Measurements from ENCODE around the genes C7orf25 and POLD2.

CAGE:
- cytosol, long polyA minus RNA = no peak
- cytosol, long polyA plus RNA = no peak
- long polyA plus RNA = no peak
- nucleus, long polyA minus RNA = no peak
- nucleus, long polyA plus RNA = no peak
These were observed 553.4 kb downstream of the INHBA start for GRCh38 chr7:41149385-41149937.

CAGE:
- cytosol, long polyA minus RNA = no peak
- cytosol, long polyA plus RNA = no peak
- long polyA plus RNA = no peak
- nucleus, long polyA minus RNA = no peak
- nucleus, long polyA plus RNA = no peak
These were observed 236.3 kb downstream of the INHBA start for GRCh38 chr7:41466542-41467109.

DNA sequence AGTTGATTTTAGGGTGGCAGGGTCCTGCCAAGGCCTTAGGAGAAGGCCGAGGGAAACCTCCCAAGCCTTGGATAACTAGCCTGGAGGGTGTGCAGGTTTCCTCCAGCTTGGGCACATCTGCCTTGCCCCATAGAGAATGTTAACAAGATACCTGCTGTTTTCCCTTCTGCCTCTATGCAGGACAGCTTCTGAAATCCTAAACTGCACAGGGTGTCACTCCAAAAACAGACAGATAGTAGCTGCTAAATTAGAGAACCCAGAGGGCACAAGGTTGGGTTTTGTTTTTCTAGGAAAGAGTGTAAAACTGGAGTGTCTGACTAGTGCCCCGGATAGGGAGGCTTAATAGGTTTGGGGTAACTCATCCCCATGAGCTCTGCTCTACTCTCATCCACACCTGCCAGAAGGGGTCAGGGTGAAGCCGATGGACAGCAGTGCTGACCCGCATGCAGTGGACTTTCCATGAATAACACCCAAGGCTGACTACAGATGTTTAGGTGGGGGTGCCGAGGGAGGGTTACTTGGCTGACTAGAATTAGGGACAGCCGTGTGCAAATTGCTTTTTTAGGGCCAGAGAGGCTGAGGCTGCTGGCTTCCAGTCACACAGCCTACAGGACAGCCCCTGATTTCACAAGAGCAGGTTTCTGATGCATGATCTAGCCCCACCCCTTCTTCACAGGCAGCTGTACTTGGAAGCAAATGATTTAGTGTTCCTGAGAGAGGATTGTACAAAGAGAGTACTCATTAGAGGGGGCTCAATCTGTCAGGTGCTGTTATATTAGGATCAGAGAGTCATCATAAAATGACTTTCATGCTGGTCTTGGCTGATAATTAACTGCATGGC is 9.8 kb downstream of the INHBA start:
CAGE:
- cytosol, long polyA minus RNA = no peak
- cytosol, long polyA plus RNA = no peak
- long polyA plus RNA = no peak
- nucleus, long polyA minus RNA = start-site peak on the plus strand centred at position 572 of the sequence, 700 bp wide, 32 reads
- nucleus, long polyA plus RNA = no peak

DNA sequence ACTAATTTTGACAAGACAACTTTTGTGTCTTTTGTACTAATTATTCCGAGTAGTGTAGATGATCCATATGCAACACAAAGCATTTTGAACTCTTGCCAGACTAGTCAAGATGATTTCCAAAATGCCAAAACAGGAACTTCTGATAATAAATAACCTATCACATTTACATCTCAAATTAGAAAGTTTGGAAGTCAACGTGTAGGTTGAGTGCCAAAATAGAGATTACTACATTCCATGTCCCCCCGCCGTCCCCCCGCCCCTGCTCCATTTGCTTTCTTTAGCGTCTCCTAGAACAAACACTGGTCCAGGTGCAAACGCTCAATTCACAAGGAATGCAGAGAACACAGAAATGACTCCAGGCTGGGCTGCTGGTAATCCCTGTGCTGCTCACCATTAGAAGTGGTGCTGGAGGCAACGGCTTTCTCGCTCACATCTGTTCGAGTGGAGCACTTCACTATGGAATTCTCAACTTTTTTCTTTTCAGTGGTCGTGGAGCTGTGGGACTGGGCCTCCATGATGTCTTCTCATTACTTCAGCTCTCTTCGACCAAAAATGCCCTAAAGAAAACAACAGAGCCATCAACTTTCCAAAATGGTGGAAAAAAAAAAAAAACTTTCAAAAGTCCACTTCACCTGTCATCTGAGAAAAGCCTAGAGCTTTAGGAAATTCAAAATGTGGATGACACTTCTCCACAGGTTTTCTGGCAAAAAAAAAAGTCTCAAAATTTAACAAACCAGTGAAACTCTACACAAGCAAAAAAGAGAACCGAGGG is 14.1 kb downstream of the GLI3 start:
CAGE:
- cytosol, long polyA minus RNA = no peak
- cytosol, long polyA plus RNA = no peak
- long polyA plus RNA = no peak
- nucleus, long polyA minus RNA = no peak
- nucleus, long polyA plus RNA = no peak

DNA sequence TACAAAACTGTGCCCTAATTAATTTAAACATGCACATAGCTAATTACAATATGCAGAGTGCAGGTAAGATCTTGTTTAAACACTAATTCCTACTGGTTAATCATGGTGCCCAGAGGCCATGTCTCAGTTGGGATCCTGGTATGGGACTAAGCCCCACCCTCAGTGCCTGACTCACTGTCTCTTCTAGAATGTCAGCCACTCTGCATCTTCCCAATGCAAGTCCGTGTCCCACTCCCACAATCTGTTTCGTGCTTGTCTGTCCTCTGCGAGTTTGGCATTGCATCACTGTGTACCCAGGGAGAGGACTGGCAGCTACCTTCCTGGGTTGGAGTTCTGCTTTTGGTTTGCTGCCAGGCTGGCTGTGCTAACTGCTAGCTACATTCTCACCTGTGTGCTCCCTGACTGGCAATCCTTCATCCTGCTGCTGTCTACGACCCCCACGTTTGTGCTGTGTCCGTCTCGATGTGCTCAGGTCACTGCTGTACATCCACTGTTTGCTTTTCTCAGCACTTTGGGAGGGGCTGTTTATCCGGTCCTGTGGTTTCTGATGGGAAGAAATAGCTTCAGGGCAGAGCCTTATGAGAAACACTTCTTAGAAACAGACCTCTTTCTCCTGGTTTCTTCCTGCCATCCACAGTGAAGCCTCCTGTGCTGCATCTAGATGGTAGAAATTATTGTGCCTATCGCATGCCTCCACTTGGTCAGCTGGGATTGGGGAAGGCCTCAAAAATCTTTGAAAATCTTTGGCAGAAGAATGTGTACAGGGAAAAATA is 56.1 kb upstream of the GLI3 start:
CAGE:
- cytosol, long polyA minus RNA = no peak
- cytosol, long polyA plus RNA = no peak
- long polyA plus RNA = no peak
- nucleus, long polyA minus RNA = no peak
- nucleus, long polyA plus RNA = no peak

DNA sequence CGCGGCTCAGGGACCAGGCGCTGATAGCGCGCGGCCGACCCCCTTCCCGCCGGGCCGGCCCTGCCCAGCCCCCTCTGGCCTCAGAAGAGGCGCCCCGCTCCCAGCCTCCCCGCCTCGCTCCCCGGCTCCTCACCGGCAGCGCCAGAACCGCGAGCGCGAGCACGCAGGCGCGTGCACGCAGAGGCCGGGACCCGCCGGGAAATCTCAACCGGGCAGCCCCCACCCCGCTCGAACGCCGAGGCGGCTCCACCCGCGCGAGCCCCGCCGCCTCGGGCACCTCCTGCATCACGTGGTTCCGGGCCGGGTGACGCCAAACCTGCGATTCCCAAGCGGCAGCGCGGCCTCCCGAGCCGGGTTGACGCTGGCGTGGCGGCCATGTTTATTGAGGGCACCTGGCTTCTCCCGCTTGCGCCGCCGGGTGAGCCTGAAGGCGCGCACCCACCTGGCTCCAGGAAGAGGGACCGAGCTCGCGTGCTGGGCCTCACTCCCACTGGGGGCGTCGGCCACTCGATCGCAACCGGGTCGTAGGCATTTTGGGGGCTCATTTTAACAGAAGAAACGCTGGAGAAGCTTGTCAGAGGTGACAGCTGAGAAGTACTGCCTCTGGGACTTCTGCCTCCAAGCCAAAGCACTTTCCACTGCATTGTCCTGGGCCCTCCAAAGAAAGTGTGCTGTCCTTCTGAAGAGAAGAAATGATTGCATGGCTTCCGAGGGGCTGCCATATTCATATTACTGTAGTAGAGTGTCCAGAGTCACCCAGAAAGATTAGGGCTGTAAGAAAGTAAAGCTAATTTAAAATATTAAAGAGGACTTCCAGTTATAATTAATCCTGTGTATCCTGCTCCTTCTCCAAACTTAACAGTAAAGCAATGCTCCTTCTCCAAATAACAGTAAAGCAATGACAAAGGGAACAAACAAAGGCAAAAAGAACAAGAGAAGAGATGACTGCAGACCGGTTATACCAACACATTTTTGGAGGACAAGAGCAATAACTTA is at the start of gene C7orf25:
Gene C7orf25 (minus strand): TSS at position 289 of the 996 bp plus-strand sequence.
CAGE:
- cytosol, long polyA minus RNA = start-site peak on the minus strand centred at position 180 of the sequence, 92 bp wide, 10 reads
- cytosol, long polyA plus RNA = start-site peak on the minus strand centred at position 196 of the sequence, 106 bp wide, 60 and 59 reads in 2 replicates
- long polyA plus RNA = no peak
- nucleus, long polyA minus RNA = start-site peak on the minus strand centred at position 265 of the sequence, 123 bp wide, 15 reads
- nucleus, long polyA plus RNA = no peak

DNA sequence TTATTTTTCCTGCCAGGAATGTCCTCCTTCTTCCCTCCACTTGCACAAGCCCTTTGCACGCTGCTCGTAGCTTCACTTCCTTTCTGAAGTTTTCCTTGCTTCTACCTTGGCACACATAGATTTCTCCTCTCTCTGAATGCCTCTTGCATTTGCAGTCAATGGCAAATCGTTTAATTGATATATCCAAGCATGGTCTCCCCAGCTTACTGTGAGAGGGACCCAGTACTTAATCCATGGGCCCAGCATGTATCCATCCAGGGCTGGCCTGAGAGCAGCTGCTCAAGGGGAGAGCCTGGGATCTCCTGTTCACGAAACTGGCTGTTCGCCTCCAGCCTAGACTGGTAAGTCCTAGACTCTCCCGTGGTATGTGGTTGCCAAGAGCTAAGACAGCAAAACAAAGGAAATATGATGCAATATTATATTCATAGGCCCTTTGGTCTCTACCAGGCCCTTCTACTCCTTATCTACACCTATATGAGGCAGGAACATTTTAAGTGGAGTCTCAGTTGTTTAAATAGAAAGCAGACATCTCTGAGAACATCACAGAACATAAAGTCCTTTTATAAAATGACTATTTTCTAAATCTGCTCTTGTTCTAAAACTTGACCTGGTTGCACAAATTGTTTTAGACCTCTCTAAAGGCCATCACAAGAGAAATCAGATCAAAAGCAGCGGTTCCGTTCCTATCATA is 28.9 kb upstream of the STK17A start:
CAGE:
- cytosol, long polyA minus RNA = no peak
- cytosol, long polyA plus RNA = no peak
- long polyA plus RNA = no peak
- nucleus, long polyA minus RNA = no peak
- nucleus, long polyA plus RNA = no peak

DNA sequence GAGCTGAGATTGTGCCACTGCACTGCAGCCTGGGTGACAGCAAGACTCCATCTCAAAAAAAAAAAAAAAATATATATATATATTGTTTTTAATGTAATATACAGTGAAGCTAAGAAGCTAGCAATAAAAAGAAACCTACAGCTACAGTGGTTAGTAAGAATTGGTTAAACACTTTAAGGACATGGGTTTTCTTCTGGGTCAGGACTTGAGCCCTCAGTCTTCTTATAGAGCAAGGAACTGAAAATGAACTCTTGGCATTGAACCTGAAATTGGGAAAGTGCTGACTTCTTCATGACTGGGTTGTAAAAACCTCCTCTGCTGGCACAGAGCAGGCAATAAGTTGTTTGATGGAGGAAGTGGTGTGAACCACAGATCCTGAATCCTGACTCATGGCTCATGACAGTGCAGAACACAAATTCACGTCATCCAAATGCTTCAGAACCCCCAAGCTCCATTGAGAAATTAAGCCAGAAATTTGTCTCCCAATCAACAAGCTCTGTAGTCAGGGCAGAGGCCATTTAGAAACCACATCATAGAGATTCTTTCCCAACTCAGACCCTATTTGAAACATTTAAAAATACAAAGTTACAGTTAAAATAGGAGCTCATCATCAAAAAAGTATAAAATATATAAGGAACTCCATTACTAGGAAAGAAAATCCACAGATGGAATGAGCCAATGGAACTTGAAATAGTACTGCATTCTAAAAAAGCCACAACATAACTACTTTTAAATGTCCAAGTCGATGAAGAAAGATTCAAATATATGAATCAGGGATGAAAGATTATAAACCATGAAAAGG is 10.4 kb upstream of the STK17A start:
CAGE:
- cytosol, long polyA minus RNA = no peak
- cytosol, long polyA plus RNA = no peak
- long polyA plus RNA = no peak
- nucleus, long polyA minus RNA = no peak
- nucleus, long polyA plus RNA = no peak

CAGE:
- cytosol, long polyA minus RNA = no peak
- cytosol, long polyA plus RNA = no peak
- long polyA plus RNA = no peak
- nucleus, long polyA minus RNA = no peak
- nucleus, long polyA plus RNA = no peak
These were observed 35.9 kb downstream of the STK17A start for GRCh38 chr7:43618677-43619363.

GRCh38 chr7:43703512-43704460 is 25.5 kb downstream of the COA1 start:
CAGE:
- cytosol, long polyA minus RNA = no peak
- cytosol, long polyA plus RNA = no peak
- long polyA plus RNA = no peak
- nucleus, long polyA minus RNA = no peak
- nucleus, long polyA plus RNA = no peak

GRCh38 chr7:43764755-43765458 is 6.4 kb downstream of the BLVRA start:
CAGE:
- cytosol, long polyA minus RNA = no peak
- cytosol, long polyA plus RNA = no peak
- long polyA plus RNA = no peak
- nucleus, long polyA minus RNA = no peak
- nucleus, long polyA plus RNA = no peak

DNA sequence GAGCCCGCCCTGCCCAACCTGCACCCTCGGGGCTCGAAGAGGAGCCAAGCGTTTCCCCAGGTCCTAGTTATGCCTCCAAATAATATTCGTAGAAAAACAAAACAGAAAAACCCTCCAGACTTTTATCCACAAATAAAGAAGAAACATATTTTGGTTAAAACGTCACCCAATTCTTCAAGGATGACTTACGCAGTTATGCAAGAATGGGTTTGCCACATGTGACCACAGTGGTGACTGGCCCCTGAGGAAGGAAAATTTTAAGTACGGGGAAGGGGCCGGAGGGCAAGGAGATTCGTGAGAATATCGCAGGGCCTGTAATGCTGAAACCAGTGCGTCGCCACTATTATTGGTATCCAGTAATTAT is 494 bp upstream of the MRPS24 start:
CAGE:
- cytosol, long polyA minus RNA = no peak
- cytosol, long polyA plus RNA = no peak
- long polyA plus RNA = no peak
- nucleus, long polyA minus RNA = no peak
- nucleus, long polyA plus RNA = no peak

DNA sequence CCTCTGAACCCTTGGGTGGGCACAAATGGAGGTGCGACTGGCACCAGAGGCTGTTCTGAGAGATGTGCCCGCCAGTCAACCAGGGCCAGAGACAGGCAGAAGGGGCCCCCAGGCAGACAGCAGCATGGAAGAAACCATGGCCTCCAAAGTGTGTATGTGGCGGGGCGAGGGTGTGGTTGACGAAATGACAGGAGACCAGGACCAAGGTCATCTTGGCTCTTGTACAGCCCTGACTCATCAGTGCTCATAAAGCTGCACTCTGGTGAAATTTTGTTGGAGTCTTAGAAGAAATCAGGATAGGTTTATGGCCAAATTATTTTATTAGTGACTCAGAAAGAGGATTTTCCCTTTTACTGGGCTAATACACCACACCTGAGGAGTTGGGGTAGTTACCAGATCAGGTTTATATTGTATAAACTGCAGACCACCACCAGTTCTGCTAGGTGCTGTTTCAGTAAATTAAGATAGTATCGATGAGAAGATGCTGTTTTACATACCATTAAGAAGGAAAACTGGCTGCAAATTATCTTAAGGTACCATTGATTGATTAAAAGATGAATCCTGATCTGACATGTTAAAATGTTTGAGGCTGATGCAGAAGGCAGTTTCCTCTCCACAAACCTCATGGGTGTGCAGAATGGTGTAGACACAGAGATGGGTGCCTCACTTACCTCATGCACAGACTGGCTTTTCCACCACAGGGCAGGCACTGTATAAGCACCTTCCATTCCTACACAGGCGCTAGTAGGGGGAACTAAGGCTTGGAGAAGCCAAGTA is 4.2 kb upstream of the MRPS24 start:
CAGE:
- cytosol, long polyA minus RNA = no peak
- cytosol, long polyA plus RNA = no peak
- long polyA plus RNA = no peak
- nucleus, long polyA minus RNA = no peak
- nucleus, long polyA plus RNA = no peak

GRCh38 chr7:43942536-43943083 is 16.4 kb downstream of the UBE2D4 start:
CAGE:
- cytosol, long polyA minus RNA = no peak
- cytosol, long polyA plus RNA = no peak
- long polyA plus RNA = no peak
- nucleus, long polyA minus RNA = no peak
- nucleus, long polyA plus RNA = no peak

CAGE:
- cytosol, long polyA minus RNA = no peak
- cytosol, long polyA plus RNA = no peak
- long polyA plus RNA = no peak
- nucleus, long polyA minus RNA = no peak
- nucleus, long polyA plus RNA = no peak
These were observed 21.3 kb downstream of the SPDYE1 start for GRCh38 chr7:44018674-44019631.

DNA sequence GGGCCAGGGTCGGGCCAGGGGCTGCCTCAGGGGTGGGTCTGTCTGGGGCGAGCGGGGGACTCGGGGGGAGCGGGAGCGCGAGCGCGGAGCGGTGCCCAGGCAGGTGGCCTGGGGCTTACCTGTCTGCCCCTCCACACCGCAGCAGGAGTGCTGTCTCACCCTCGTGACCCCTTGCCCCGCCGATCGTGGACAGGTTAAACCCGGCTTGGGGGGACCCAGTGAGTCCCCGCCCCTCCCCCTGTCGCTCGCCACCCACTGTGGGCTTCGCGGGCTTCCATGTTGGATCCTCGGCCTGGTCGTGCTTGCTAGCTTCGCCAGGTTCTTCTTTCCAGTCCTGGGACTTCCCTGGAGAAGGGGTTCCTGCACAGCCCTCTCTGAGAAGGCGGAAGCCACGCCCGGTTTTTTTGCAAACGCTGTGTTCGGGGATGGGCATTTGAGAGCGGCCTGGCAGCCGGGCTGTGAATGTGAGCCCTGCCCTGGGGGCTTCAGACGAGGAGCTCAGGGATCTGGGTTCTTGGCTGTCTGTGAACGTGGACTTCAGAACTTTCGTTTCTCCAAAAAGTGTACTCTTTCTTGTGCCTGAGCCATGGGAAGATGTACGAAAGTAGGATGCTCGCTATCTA is 444 bp downstream of the DBNL start:
CAGE:
- cytosol, long polyA minus RNA = no peak
- cytosol, long polyA plus RNA = no peak
- long polyA plus RNA = start-site peak on the minus strand centred at position 367 of the sequence, 74 bp wide, 17 and 18 reads in 2 replicates
- nucleus, long polyA minus RNA = no peak
- nucleus, long polyA plus RNA = no peak

DNA sequence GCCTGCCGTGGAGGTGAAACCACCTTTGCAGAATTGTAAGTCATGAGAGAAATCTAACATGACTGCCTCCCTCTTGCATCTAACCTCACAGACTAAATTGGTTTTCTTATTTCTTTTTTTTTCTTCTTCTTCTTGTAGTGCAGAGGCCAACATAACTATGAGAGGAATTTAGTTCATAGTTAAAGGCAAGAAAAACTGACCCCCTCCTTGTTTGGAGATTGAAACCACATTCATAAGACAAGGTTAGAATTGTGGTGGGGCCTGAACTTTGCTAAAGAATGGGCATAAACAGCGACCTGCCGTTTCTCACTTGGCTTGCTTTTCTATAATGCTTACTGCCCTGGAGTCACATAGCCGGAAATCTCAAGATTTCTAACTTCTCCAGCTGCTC is 2.3 kb upstream of the POLM start:
CAGE:
- cytosol, long polyA minus RNA = no peak
- cytosol, long polyA plus RNA = no peak
- long polyA plus RNA = no peak
- nucleus, long polyA minus RNA = no peak
- nucleus, long polyA plus RNA = no peak

DNA sequence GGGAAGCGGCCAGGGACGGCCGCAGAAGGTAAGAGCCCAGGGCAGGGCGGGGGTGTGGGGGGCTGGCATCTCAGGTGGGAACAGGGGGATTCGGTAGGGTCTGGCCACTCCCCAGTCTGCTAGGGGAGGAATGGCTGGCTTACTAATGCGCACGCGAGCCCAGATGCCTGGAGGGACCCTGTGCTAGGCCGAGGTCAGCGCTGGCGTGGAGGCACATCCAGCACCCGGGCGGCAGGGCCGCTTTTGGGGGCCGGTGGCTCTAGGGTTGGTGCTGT is 683 bp downstream of the AEBP1 start:
CAGE:
- cytosol, long polyA minus RNA = no peak
- cytosol, long polyA plus RNA = no peak
- long polyA plus RNA = no peak
- nucleus, long polyA minus RNA = no peak
- nucleus, long polyA plus RNA = no peak

DNA sequence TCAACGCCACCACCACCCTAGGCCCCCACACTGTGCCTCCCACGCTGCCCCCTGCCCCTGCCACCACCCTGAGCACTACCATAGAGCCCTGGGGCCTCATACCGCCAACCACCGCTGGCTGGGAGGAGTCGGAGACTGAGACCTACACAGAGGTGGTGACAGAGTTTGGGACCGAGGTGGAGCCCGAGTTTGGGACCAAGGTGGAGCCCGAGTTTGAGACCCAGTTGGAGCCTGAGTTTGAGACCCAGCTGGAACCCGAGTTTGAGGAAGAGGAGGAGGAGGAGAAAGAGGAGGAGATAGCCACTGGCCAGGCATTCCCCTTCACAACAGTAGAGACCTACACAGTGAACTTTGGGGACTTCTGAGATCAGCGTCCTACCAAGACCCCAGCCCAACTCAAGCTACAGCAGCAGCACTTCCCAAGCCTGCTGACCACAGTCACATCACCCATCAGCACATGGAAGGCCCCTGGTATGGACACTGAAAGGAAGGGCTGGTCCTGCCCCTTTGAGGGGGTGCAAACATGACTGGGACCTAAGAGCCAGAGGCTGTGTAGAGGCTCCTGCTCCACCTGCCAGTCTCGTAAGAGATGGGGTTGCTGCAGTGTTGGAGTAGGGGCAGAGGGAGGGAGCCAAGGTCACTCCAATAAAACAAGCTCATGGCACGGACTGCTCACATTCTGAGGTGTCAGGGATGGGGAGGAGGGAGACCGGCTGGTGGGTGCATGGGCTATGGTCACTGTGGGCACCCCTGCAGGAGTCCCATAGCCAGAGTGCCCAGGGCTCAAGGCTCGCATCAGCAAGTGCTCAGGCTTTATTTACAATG is 9.2 kb downstream of the POLD2 start:
CAGE:
- cytosol, long polyA minus RNA = no peak
- cytosol, long polyA plus RNA = no peak
- long polyA plus RNA = no peak
- nucleus, long polyA minus RNA = no peak
- nucleus, long polyA plus RNA = no peak

CAGE:
- cytosol, long polyA minus RNA = start-site peak on the minus strand at chr7:44123529-44123533, 23 reads
- cytosol, long polyA plus RNA = start-site peak on the minus strand at chr7:44123520-44123535, 421 and 537 reads in 2 replicates
- long polyA plus RNA = start-site peak on the minus strand at chr7:44123520-44123544, 1,213 and 1,321 reads in 2 replicates
- nucleus, long polyA minus RNA = no peak
- nucleus, long polyA plus RNA = start-site peak on the minus strand at chr7:44123511-44123552, 164 and 931 reads in 2 replicates
These were observed at the start of gene POLD2 for GRCh38 chr7:44122901-44124061. Gene POLD2 (minus strand): TSS chr7:44123548.

All from keratinocyte (primary cell).